Neuron (in vitro differentiated cells): Measurements from ENCODE around the gene MYG1.

- PRO-cap = bidirectional peak, plus-strand start at chr12:53299701, minus-strand start at chr12:53299587; bidirectional peak, plus-strand start at chr12:53299750, minus-strand start at chr12:53299928
These were observed at the start of gene MYG1 for GRCh38 chr12:53299512-53300284. TSS of gene MYG1 (plus strand) at chr12:53299695.

GRCh38 chr12:53320367-53320786 is 1.0 kb downstream of the AAAS start:
- PRO-cap = no peak

- PRO-cap = no peak
These were observed 375 bp downstream of the PRR13 start for GRCh38 chr12:53441821-53442396.

- PRO-cap = bidirectional peak, plus-strand start at chr12:53695694, minus-strand start at chr12:53695580
These were observed 19.4 kb upstream of the ATP5MC2 start for GRCh38 chr12:53695259-53695748.

- PRO-cap = no peak
These were observed 11.5 kb upstream of the CALCOCO1 start for GRCh38 chr12:53738478-53739515.

DNA sequence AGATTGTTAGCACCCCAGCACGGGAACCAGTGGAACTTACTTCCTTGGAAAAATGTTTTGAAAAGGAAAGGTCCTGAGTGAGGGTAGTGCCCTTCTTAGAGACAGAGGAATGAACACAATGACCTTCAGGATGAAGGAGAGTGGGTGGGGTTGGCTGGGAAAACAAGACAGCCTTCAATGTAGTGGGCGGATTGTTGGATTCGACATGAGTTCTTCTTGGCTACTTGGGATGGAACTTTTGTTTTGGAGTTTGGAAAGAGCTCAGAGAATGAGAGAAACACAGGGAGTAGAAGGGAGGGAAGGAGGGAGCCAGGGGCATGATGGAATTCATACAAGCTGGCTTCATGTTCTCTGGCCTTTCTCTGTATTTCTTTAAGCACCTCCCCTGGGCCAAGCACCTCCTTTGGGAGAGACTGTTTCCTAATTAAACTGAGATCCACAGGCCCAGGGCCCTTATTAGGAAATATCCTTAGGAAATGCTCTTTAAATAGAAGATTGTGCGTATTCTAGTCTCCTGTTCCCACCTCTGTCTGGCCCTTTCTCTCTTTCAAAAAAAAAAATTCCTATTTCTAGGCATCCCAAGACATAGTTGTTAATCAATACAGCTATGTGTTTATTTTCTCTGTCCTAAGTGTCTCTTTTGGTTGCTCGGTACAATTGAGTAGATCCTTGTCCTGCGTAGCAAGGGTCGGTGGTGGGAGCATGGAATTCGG is 48.6 kb upstream of the CALCOCO1 start:
- PRO-cap = no peak

- PRO-cap = no peak
These were observed 79.3 kb upstream of the CALCOCO1 start for GRCh38 chr12:53806502-53806909.

DNA sequence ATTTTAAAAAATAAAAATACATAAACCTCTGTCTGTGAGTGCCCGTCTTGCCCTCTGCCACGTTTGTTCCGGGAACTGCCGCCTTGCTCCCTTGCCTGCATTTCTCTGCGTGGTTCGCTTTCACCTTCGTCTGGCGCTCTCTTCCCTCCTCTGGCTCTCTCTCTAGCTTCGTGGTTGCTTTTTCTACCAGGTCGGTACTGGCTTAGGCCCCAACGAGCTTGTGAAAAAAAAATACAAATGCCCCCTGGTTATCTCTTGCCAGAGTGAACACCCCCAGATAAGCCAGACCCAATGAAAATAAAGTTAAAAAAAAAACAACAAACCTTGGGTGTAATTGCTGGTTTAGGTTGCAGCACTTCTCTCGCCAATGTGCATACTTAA is 9.0 kb upstream of the HOXC11 start:
- PRO-cap = no peak

GRCh38 chr12:54016431-54017588 is 8.0 kb downstream of the HOXC8 start:
- PRO-cap = no peak

GRCh38 chr12:54038743-54039462 is 6.1 kb downstream of the HOXC5 start:
- PRO-cap = no peak

- PRO-cap = no peak
These were observed 1.5 kb upstream of the HOXC4 start for GRCh38 chr12:54051970-54052634.

DNA sequence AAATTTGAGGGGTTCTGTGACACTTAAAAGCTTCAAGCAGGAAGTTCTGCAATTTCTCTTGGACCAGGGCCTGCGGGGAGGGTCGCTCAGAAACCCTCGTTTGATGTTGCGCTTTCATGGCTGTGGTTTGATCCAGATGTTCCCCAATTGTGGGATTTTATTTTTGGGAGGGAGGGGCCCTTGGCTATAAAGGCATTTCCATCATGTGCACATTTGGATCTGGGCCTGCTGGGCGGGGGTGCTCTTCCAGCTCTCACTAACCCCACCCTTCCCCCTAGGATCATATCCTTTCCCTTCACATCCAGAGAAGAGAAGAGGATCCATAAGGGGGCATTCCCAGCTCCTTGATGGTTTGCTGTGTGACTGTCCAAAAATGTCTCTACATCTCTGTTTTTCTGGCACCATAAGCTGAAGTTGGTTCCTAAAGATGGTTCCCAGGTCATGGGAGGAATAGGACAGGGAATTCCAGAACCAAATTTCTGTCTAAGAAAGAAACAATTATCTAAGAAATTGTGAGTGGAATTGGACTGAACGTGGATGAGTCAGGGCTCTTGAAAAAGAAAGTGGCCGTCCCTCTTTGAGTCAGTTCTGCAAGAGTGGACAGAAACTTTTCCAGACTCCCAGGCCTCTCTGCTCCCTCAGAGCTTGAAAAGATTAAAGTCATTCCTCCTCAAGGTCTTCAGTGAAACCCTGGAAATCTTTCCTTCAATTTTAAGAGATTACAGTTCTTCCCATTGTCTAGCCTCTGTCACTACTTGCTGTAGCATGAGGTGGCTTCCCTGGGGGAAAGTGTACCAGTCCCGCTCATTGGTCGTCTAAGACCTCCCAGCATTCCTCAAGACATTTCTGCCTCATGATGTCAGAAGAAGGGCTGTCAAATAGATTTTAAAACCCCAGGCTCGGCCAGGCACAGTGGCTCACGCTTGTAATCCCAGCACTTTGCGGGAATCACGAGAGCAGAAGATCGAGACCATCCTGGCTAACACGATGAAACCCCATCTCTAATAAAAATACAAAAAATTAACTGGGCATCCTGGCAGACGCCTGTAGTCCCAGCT is 47.0 kb downstream of the SMUG1 start:
- PRO-cap = no peak

GRCh38 chr12:54193152-54193686 is 4.4 kb upstream of the SMUG1 start:
- PRO-cap = no peak

- PRO-cap = no peak
These were observed 3.3 kb downstream of the HNRNPA1 start for GRCh38 chr12:54283442-54284606.

- PRO-cap = no peak
These were observed 13.1 kb downstream of the GPR84 start for GRCh38 chr12:54351075-54351742.

GRCh38 chr12:54359289-54359875 is 4.9 kb downstream of the GPR84 start:
- PRO-cap = bidirectional peak, plus-strand start at chr12:54359343, minus-strand start at chr12:54359212; bidirectional peak, plus-strand start at chr12:54359494, minus-strand start at chr12:54359759

DNA sequence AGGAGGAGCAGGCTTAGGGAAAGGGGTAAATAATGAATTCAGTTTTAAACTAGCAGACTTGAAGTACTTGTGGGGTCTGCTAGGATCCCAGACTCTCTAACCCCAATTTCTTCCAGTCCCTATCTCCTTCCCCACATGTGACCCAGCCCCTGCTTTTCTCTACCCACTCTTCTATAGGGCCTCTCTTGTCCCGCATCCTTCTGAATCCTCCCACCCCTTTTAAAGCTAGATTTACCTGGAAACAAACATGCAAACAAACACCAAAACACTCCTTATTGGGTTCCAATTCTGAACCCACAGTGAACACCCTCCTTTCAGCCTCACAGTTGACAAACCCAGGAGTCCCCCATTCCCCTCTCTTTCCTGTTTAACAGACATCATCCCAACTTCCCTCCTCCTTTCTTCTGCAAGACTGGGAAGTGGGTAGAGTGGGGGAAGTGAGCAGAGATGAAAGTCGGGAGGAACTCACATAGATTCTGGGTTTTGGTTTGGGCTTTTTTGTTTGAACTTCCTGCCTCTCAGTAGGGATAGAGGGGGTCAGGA is 3.6 kb upstream of the GPR84 start:
- PRO-cap = no peak

- PRO-cap = no peak
These were observed 9.2 kb upstream of the GPR84 start for GRCh38 chr12:54373161-54374164.

DNA sequence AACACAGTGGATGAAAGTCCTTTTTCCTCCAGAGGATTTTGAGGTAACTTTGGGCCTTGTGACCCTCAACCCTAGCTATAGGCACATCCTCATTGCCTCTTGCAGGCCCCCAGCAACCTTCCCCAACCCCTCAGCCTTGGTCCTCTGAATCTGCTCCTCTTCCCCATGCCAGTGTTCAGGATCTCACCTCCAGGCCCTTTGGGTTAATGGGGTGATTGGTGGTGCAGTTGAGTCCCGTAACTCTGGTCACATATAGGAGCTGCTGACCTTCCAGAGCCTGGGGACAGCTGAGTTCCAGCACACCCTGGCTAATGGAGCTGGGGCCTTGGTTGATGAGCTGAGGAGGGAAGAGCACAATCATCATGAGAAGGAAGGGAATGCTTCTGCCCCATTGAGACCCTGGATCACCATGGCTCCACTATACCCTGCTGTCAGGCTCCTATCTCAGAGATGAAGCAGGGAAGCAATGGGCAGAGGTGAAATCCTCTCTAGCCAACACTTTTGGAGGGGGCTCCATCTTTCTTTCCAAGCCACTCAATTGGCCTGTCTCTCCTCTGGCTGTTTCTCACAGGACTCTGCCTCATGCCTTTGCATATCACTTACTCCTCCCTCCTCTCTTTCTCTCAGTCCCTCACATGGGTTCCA is 16.2 kb upstream of the ZNF385A start:
- PRO-cap = no peak

DNA sequence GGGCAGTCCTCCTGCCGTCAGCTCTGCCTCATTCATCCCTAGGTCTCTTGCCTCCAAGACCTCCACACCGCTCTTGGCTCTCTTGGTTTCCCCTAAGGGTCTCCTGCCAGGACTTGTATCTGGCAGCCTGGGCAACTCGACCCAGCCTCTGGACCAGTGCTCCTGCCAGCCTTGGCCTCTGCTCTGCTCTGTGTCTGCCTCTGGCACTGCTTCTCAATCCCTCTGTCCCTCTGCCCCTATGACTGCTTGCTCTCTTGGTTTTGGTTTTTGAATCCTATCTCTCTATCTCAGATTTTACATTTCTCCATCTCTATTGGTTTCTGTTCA is 6.3 kb downstream of the ITGA5 start:
- PRO-cap = no peak